Daoy (cell line): ENCODE measurements around the gene CXCR6.

- RAMPAGE, long total RNA, result no peak
Observed at GRCh38 chr3:45551396-45552078, 43.0 kb upstream of the LIMD1 start.

DNA sequence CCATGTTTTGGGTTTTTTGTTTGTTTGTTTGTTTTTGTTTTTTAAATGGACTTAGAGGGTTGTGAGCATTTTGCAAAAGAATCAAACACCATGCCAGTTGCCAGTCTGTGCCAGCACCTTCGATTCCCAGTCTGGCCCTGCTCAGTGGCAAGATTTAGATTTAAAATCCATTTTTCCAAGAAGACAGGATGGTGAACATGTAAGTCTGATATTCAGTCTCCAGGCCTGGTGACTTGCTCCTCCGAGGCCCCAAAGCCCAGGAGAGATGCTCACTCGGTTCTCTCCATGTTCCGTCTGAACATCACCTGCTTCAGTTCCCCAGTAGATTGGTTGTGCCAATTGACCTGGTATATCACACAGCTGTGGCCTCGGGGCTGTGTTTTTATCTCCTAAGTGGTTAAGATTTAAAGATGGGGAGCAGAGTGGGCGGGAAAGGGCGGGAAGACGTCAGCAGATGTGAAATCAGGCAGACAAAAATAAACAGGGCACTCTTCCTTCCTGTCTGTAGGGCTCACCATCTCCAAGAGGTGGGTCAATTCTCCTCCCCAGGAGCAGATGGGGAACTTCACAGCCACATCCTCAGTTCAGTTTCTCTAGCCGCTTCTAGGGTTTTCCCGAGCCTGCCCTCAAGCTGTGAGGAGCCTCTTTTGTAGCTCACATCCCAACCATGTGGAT lies 27.0 kb upstream of the LIMD1 start:
- RAMPAGE, long total RNA, result no peak

DNA sequence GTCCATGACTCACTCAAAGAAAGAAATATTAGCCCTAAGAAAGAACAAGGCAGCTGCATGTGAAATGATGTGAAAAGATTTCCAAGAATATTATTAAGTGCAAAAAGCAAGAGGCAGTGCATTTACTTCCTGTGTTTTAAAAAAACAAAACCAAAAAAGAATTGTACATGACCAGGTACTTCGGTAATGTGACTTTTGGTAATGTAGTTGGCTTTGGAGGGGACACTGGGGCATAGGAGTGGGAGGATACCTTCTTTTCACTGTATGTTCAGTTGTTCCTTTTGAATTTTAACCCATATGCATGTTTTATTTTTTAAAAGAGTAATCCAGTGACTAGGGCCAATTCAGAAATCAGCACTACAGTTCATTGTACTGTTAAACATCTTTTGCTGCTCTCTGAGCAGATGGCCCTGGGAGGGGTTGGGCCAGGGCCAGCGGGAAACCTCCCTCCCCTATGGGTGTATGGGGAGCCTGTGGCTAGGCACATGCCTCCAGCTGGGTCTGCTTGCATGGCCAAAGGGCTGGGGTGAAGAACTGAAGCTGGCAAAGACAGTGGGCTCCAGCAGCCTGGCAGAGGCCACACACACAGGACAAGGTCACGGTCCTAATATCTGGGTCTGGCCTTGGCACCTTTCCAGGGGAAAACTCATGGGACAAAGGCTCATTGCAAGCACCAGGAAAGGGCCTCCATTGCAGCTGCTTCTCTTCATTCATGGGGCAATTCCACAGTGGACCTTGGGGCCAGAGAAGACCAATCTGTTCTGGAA lies 11.7 kb upstream of the LIMD1 start:
- RAMPAGE, long total RNA, result no peak

DNA sequence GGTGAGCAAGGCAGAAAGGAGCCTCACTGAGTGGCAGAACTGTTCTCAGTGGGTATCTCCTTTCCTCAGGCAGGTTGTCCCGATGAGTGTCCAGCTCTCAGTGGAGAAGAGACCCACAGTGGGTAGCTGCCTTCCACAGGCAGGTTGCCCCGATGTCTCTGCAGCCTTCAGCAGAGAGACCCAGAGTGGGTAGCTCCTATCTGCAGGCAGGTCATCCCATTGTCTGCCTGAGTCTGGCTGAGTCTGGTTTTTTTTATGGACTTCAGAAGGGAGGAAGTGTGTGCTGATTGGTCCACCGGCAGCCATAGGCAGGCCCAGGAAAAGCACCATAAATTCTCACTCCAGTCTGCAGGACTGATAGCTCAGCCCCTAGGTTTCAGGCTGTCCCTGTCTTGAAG lies 3.8 kb upstream of the LIMD1 start:
- RAMPAGE, long total RNA, result no peak

DNA sequence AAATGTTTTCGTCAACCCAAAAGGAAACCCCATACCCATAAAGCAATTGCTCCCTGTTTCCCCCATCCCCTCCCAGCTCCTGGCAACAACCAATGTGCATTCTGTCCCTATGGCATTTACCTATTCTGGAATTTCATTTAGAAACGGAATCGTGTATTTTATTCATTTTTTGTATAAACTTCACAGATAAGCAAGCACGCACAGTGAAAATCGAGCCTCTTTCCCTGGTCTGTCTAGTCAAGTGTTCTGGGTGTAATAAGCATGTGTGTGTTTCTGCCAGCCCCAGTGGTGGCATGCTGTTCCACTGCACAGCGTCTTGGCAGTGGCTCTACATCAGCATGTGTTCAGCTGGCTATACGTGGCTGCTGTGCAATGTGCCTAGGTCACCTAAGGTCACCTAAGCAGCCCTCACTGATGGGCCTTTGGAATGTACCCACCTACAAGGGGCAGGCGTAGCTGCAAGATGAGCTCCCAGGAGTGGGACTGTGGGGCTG lies 4.8 kb downstream of the LIMD1 start:
- RAMPAGE, long total RNA, result no peak

- RAMPAGE, long total RNA, result no peak
Observed at GRCh38 chr3:45607714-45608115, 13.2 kb downstream of the LIMD1 start.

DNA sequence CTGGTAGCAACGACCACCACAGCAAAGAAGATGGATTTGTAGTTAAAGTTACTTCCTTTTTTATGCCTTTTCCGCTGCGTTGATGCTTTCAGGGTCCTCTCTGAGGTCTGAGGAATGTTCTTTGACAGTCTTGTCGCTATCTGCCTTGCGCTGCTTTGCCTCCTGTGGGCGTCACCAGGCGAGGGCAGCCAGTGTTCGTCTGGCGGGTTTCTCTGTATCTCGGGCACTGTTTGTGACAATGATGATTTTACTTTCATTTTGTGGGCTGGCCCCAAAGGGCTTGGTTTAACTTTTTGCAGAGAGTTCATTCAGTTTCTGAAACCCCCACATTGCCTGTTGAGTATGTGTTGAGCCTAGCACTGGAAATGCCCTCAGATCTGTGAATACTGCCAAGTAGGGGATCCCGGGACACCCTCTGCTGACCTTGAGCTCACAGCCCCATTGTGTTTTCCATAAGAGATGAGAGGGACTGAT lies 24.6 kb upstream of the SACM1L start:
- RAMPAGE, long total RNA, result no peak

- RAMPAGE, long total RNA, result no peak
Observed at GRCh38 chr3:45689654-45690175, 519 bp downstream of the SACM1L start.

GRCh38 chr3:45690592-45691115 lies 1.5 kb downstream of the SACM1L start:
- RAMPAGE, long total RNA, result no peak

DNA sequence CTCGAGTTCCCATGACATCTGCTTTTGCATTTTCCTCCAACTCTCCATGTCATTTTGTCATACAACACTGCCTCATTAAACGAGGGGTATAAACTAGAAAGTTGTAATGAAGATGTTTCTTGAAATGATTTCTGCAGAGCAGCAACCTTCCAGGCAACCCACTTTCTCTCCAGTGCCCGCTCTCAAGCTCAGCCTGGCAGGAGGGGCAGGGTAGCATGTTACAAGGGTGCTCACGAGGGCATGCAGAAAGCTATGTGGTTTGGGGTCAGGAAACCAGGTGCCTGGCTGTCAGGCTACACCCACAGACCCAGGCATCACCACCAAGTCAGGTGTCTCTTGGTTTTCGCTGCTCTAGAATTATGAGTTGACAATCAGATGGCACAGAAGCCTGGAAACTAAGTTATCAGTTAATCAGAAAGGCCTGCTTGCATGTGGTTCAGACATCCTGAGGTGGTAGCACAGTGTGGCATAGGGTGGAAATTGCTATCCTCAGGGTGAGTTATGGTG lies 16.3 kb upstream of the CCR9 start:
- RAMPAGE, long total RNA, result no peak

DNA sequence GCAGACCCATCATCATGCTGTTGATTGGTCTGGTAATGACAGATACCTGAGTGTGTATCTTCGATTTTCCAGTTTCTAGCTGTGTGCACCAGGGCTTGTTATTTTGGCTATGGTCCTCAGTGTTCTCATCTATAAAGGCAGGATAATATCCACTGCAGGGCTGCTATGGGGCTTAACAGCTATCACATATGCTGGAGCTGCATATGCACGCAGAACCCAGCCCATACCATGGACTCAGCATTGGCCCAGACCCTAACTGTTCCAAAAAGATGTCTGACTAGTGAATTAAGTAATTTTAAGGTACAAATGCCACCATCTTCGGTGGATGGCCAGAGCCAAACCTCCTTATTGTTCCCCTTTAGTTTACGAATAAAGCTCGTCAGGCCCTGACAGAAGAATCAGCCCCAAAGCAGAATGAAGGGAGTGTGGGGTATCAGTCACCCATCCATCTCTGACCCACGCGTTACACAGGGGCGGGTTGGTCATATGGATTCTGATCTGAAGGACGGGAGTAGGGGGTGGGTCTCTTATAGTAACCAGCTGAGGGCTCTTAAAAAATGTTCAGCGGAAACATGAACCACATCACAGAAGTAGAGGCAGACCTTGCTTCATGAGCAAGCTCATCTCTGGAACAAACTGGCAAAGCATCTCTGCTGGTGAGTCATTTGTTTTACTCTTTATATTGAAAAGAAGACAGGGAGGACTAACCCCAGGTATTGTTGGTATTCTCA lies at the start of gene CXCR6:
Gene CXCR6 (plus strand): TSS at position 580 of the 731 bp plus-strand sequence.
- RAMPAGE, long total RNA, result no peak

DNA sequence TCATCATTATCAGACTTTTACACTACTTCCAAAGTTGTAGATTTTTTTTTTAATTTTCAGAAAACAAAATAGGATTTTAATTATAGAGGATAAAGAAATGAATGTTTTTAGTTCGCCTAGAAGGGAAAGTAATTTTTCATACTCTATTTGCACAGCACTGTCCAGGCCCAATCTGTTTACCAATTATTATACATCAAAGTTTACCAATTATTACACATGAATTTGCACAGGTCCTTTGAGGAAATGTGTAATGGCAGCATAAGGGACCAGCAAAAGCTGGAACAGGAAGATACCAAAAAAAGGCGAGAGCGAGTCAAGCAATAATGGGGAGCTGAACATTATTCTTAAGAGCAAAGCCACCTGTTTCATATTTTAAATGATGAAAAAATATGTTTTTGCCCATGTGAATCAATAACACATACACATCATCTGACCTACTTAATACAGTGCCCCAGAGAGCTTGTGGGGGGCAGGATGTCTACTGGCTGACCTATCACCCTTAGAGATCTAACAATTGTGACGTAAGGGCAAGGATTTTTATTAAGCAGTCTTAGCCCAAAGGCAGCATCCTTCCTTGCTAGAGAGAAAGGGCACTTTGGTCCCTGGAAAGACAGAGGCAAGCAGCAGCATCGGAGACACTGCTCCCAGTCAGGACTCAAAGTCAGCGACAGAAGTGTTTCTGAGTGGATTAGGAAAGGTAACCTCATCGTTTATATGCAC lies 1.4 kb downstream of the CXCR6 start:
- RAMPAGE, long total RNA, result no peak

DNA sequence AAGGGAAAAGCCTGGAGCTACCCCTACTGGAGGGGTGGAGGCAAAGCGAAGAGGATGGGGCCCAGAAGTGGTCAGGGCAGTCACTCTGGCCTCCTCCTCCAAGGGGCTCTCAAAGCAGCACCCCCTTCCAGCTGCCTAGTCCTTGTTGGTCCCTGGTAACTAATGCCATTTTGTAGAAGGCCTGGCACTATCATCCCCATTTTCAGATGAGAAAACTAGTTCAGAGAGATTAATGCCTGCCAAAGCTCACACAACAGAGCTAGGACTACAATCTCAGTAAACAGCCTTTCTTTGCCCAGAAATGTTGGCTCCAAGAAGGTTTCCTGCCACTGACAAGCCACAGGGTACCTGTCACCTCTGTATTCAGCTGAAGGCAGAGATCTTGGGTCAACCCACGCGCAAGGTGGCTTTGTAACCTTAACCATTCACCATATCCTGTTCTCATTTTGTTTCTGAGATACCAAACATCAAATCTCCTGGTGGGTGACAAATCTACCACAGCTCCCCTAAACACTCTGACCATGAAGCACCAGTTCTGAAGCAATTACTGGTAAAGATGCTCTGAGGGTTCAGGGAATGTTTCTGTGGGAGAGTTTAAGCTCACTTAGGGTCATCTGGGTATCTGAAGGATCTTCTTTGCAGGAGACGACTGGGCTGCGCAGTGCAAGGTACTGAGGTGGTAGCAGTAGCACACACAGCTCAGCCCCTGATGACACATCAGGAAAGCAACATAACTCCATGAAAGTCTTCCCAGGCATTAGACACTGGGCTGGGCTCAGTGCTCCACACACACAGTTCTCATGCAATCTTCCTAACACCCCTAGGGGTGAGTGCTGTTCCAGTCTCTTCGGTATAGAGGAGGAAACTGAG lies 7.4 kb downstream of the CXCR6 start:
- RAMPAGE, long total RNA, result no peak

DNA sequence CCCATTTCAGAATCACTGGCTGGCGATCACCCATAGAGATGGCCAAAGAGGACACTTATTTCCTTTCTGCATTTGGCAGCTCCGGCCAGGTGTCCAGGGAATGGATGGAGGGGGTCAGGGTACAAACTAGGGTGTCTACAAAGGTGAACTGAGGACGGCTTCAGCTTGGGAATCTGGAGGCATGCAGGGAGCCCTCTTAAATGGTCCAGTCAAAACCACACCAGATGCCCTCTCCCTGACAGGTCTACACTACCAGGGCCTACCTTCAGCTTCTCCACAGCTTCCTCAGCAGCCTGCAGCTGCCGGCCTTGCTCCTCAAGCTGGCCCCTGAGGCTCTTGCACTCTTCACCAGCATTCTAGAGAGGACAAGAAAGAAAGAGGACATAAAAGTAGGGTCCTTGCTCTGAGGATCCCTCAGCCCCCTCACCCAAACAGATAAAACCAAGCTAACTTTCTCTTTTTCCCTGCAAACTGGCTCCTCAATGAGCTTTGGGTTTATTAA lies 21.6 kb downstream of the CXCR6 start:
- RAMPAGE, long total RNA, result no peak

GRCh38 chr3:45966063-45967253 lies 23.2 kb downstream of the CXCR6 start:
- RAMPAGE, long total RNA, result no peak

DNA sequence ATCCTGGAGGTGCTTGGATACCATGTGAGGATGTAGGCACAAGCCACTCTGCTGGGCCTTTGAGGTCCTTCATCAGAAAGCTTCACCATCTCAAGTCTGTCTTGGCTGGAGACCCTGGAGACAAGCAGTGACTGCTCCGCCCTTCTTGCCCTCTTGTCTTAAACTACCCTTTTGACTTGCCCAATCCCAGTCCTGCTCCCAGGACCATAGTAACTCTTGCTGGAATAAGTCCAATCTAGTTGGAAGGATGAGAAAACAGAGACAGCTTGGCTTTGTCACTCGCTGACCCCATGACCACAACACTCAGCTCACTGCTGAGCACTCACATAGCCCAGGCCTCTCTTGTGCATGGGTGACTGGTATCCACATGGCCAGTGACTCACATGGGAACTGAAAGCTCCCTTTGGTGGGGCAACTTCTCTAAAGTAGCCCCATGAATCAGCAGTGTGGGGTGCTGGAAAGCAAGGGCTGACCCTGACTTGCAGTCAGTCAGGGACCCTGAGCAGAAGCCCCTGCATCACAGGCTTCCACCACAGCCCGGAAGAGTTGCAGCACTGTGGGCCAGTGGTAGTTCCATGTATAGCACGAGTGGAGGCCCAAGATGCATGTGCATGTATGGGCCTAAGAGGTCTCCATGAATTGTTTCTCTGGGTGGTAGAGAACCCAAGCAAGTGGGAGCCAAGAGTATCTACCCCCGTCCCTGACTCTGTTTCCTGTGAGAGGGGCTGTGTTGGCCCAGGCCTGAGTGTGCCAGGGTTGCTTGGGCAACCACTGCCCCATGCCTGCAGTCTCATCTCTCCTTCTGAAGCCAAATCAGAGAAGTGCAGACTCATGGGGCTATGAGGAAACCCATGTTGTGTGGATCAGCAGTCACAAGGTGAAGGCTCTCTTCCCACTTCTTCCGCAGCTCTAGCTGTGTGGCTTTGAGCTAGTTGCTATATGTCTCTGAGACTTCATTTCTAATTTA lies 62.1 kb upstream of the XCR1 start:
- RAMPAGE, long total RNA, result no peak

DNA sequence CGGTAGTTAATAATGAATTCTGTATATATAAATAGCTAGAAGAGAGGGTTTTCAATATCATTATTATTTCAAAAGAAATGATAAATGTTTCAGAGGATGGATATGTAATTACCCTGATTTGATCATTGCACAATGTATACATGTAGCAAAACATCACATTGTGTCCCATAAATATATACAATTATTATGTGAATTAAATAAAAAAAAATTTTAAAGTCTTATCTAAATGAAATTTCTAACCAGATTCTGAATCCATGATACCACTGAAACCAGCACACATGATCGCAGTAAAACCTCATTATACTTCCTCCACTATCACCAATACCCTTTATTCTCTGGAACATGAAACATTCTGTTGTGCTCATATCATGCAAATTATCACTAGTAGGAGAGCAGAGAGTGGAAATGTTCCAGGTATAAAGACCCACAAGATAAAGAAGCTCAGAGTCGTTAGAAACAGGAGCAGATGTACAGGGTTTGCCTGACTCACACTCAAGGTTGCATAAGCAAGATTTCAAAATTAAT lies 432 bp upstream of the CCR2 start:
- RAMPAGE, long total RNA, result no peak

DNA sequence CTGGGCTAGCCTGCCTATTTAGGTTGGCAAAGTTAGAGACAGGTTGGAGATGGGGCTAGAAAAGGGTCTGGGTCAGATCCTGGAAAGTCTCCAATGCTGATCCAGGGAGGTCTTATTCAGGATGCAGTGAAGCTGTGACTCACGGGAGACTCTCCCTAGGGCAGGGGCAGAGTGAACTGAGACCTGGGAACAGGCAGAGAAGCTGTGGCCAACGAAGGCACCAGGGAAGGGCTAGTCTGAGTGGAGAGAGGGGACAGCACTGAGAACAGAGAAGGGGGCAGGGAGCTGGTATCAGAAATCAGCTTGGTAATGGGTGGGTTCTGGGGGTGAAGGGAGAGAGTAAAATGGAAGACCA lies 2.2 kb downstream of the LTF start:
- RAMPAGE, long total RNA, result no peak

DNA sequence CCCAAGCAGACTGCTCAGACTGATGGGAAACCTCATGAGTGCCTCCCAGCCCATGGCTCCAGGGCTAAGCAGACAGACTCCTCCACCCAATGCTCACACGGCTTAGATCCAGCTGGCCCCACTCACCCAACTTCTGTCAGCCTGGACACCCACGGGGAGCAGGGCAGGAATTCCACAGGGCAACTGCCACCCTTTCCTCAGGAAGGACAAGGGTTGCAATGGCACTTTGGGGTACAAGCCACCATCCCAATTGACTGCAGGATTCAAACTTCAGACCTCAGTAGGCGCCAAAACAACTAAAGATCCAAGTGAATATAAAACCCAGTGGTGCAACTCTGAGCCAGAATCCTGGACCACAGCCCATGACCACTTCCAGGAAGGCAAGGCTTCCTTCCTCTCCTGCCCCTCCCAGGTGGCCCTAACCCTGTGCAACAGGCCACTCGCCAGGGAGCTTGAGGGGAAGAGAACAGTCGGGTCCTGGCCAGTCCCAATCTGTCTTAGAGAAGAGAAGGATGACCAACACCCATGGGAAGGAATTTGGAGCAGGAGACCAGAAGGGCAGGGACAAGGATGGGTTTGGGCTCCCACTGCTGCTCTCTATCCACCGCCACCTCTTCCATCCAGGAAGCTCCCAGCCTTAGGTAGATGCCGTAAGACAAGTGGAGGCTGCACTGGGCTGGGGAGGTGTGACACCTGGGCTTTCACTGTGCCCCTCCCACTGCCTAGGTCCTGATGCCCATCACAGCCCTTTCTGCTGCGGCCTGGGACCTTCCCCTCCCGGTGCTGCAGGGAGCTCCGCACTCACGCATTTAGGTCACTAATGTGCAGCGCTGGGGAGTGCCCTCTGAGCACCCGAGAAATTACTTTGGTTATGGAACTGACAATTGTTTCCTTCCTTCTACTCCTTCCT lies 1.1 kb downstream of the LTF start:
- RAMPAGE, long total RNA, result no peak

- RAMPAGE, long total RNA, result no peak
Observed at GRCh38 chr3:46538762-46539529, 27.2 kb downstream of the LRRC2 start.